Kidney epithelial cell (primary cell): Measurements from ENCODE around the genes XG, VCX3B and ANOS1.

DNA sequence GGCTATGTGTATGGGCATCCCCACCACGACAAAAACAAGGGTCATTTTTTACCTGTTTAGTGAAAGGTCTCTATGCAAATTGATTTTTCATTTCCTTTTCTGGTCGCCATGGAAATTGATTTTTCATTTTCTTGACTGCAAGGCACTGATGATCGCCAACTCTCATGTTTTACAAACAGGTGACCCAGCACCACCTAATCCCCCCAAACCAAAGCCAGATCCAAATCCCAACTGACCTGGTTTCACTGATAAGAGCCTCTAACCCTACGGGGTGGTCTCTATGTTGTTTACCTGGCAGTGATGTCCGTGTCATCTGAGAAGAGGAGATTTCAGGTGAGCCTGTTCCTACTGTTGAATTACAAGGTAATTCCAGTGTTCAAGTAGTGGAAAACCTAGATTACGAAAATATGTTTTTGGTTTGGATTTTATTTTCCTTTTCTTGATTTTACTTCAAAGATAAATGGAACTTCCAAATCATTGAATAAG, 75.4 kb upstream of the CD99 start:
- RAMPAGE, long total RNA = no peak
- RRBS = no CpG with 5 or more reads among the region's 6 CpGs

GRCh38 chrX:2691621-2692791, 911 bp downstream of the CD99 start:
- RAMPAGE, long total RNA = no peak
- RRBS = 3% methylated on average over 17 of the region's 55 CpGs

DNA sequence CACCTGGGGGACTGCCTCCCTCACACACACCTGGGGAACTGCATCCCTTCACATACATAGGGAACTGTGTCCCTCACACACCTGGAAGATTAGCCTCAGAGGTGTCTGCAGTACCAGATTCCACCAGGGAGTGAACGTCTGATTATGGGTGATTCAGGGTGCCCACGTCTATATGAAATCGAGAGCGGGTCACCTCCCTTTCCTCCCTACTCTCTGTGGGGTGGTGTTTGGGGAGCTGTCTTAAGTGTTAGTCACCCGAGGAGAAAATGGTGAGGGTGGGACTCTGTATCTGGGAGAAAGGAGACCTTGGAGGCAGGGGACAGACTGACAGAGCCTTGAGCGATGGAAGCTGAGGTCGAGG, 17.0 kb downstream of the CD99 start:
- RAMPAGE, long total RNA = no peak
- RRBS = no CpG with 5 or more reads among the region's 7 CpGs

DNA sequence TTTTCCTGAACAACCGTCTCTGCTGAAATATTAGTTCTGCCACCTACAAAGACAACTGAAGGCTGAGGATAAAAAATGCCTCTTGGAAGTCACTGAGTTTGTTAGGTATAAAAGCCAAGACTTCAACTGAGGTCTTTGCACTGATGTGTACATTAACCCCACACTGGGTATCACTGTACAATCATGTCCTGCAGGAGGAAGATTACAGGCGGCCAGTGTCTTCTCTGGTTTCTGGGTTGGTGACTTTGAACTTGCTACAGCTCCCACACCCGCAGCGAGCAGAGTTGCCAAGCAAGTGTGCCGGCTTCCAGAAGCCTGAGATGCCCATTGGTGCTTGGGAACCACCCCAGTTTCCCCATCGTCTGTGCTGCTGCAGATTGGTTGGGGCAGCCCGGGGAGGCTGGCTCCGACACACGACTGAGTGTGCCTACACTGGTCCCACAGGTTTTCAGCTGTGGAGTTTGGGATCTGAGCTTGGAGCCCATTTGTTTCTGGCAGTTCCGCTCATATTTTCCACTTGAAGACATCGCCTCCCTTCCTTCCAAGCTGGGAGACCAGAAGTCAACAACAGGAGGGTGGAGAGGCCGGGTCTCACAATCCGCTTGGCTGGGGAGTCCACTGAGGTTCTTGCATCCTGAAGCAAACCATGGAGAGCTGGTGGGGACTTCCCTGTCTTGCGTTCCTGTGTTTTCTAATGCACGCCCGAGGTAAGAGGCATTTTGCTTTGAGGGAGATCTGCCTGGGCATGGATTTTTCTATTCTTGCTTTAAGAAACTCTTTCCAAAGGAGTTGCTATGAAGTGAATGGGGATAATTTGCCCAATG, at the start of gene XG:
XG (plus strand) TSS at position 412 of the 824 bp plus-strand sequence.
- RAMPAGE, long total RNA = no peak
- RRBS = no CpG with 5 or more reads among the region's 16 CpGs

- RAMPAGE, long total RNA = no peak
- RRBS = no CpG with 5 or more reads among the region's 8 CpGs
Observed at GRCh38 chrX:3271788-3272370, 74.6 kb downstream of the MXRA5 start.

DNA sequence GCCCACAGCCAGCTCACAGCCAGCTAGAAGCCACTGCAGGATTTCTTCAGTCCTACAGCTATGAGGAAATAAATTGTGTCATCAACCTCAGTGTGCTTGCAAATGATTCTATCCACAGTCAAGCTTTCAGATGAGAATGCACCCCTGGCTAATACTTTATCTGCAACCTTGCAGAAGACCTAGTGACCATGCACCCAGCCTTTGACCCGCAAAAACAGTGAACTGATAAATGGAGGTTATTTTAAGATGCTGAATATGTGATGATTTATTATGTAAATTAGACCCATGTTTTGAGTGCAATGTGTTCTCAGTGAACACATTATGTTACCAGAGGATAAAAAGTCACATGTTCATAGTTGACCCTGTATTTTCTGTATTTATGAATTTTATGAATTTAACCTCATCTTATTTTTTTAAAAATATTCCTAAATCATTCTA, 1254.6 kb upstream of the PRKX start:
- RAMPAGE, long total RNA = no peak
- RRBS = no CpG with 5 or more reads among the region's 1 CpG

GRCh38 chrX:5052064-5052465, 1176.6 kb downstream of the NLGN4X start:
- RAMPAGE, long total RNA = no peak
- RRBS = no CpG with 5 or more reads among the region's 3 CpGs

DNA sequence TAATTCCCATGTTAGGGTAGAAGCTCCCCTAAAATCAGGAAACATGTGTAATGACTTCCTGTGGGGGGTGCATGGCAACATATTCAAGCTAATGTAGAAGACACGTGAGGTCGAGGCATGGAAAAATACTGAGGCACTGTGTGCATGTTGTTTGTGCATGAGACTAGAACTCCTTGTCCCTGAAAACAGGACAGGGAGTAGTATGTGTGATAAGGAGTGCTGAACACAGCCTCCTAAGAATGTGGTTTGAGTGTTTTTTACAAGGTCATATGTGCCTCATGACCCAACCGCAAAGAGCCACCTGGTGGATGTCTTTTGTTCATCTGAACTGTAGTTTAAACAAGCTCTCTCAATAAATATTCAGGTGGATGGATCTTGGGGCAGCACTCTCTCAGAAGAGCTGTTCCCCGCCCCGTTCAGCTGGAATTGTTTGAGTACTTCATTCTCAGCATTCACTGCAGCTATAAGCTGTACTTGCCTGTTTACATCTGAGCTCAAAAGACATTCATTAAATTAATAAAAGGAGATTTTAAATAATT, 226.6 kb downstream of the NLGN4X start:
- RAMPAGE, long total RNA = no peak
- RRBS = no CpG with 5 or more reads among the region's 5 CpGs

- RAMPAGE, long total RNA = no peak
- RRBS = no CpG with 5 or more reads among the region's 25 CpGs
Observed at GRCh38 chrX:6534266-6534708, 631 bp downstream of the VCX3A start.

- RAMPAGE, long total RNA = no peak
- RRBS = no CpG with 5 or more reads among the region's 6 CpGs
Observed at GRCh38 chrX:7110699-7111314, 36.7 kb upstream of the STS start.

DNA sequence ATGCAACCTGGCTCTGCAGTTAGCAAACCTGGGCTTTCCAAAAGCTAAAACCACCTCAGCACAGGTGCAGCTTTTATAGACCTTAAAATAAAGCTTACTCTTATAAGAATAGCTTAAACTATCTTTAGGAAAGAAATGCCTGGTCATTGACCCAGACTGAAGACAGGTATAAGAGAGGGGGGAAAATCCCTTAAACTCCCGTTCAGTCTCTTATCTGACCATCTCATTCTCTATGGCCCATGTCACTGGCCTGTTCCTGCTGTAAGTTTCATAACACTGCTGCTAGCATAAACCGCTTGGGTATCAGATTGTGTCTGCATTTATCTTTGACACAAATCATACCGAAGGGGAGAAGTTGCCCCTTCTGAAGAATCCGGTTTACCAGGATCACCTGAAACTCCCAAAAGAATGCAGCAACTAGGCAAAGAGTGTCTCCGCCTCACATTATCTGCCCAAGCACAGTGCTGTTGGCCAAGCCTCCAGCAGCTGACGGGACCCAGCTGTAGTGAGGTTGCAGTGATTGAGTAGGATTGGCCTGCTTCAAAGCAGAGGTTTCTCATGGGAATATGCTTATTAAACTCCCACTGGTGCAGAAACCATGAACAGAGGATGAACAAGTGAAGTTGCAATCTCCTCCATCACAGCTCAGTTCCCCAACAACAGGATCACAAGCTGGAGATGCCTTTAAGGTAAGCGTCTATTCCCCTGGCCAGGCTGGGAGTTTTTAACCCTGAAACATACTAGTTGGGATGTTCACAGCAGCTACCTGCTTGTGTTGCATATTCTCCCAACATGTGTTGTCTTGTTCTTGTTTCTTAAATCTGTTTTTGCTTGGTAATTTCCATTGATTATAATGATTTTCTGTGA, 71.3 kb upstream of the PUDP start:
- RAMPAGE, long total RNA = no peak
- RRBS = no CpG with 5 or more reads among the region's 7 CpGs

GRCh38 chrX:8170594-8170863, 538 bp downstream of the VCX2 start:
- RAMPAGE, long total RNA = no peak
- RRBS = no CpG with 5 or more reads among the region's 18 CpGs

DNA sequence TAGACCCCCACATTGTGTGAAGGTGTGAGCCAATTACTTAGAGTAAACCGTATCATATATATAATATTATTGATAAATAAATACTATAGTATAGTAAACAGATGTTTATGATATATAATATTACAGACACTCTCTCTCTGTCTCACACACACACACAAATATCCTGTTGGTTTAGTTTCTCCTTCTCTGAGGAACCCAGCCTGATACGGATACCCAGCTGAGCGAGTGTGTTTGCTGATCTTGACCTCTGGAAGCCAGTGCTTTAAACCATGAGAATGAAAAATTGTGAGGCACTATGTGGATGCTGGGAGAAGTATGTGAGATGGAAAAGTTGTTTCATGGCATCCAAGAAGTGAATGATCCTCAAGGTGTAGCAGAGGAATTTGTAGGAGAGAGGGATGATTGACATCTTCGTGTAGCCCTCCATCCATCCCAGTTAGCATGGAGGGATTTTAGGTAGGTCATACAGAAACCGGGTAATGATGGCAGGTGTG, at the start of gene VCX3B:
VCX3B (plus strand) TSS at position 296 of the 494 bp plus-strand sequence.
- RAMPAGE, long total RNA = no peak
- RRBS = no CpG with 5 or more reads among the region's 5 CpGs

DNA sequence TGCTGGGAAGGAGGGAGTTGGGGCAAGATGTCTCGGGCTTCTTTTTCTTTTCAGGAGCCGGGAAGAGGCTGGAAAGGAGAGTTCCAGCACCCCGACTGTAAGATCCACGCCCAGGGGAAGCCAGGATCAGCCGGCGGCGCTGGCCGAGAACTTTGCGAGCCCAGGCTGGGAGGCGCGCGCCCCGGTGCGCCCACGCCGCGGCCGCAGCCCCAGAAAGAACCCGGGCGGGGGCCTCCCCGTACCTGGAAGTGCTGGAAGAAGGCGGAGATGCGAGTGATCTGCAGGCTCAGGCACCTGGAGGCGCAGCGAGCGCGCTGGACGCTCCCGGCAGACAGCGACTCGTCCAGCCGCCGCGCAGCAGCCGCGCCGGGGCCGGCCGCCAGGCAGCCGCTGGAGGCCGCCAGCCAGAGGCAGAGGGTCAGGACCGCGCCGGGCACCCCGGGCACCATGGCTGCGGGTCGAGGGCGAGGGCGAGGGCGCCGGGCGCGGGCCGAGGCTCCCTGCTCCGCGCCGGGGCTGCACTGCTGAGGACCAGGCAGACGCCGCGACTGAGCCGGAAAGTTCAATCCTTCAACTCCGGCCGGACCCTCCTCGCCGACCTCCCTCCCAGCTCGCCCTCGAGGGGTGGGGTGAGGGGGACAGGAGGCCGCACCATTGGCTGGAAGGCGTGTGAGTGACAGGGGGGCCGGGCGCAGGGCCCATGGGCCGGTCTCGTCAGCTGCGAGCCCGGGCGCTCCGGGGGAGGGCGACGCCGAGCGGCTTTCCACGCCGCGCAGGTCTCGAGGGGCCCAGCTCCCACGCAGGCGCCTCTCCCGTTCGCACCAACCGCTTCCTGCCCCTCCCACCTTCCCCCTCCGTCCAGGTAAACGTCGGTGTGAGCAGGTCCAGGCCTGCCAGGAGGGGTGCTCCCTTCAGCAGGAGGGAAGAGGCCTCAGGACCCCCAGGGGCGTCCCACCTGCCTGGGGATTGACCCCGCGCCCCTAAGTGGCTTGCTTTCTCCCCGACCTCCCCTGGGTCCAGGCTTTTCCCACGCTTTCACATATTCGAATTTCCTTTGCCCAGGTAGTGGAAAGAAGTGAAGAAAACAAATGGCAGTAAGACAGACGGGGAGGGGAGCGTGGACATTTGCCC, at the start of gene ANOS1:
ANOS1 (minus strand) TSS at position 550 of the 1,131 bp plus-strand sequence.
- RAMPAGE, long total RNA = no peak
- RRBS = 1% methylated on average over 42 of the region's 101 CpGs

DNA sequence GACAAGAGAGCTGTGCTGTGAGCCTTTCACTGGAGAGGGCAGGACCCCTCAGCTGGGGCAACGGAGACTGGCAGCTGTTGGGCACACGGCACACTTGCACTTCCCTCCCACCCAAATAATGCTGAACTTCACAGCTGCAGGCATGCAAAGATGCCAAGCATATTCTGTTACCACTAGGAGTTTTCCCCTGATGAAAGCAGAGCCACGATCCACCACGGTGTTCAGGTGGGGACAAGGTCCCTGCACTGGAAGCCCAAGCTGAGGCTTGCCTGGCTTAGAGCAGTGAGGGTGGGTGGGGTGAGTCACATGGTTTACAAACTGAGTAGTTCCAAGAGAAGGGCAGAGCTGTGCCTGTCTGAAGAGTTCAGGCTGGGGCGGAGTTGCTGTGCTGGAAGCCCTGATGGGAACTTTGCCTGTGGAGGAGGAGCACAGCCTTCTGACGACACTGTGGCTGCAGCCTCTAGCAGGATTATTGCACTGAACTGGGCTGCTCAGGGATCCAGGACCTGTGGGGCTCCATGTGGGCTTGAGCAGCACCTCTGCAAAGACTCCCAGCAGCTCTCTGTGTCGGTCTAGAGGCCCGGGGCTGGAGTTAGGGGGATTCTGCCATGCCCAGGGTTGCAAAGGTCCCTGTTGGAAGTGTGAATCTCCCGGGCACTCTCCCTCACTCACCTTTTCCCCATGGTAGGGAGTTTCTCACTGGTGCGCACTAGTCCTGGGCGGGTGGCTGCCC, 45.4 kb downstream of the FAM9B start:
- RAMPAGE, long total RNA = no peak
- RRBS = 79% methylated on average over 2 of the region's 11 CpGs

DNA sequence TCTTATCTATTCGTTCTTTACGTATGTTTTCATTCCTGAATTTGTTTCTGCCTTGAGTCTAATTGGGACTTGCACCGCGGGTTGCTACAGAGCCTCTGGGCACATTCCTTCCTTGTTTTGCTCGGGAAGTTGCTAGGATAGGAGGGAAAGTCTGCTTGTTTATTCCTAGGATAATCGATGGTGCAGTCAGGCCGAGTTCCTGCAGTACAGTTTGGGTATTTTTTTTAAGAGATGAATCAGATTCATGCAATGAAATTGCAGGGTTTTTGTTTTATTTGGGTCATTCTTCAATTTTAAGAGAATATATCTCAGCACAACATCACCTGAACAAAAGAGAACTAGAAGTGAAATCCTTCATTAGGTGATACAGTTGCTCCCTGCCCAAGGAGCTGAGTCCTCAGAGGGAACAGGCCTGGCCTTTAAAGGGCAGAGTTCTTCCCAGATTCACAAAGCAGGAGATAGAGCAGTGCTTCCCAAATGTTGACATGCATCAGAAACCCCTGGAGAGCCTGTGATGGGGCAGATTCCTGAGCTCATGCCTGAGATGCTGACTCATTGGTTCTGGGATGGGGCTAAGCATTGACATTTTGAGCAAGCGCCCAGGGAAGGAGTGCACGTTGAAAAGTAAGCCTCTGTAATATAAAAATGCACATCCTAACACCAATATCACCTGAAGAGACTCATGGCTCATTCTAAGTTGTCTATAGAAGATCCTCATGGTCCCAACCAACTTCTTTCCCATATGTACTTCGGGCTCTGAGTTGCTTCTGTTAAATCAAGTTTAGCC, 115.0 kb upstream of the FAM9B start:
- RAMPAGE, long total RNA = no peak
- RRBS = no CpG with 5 or more reads among the region's 10 CpGs

GRCh38 chrX:9291536-9292169, 173.2 kb upstream of the TBL1X start:
- RAMPAGE, long total RNA = no peak
- RRBS = 3% methylated on average over 4 of the region's 25 CpGs

- RAMPAGE, long total RNA = no peak
- RRBS = no CpG with 5 or more reads among the region's 4 CpGs
Observed at GRCh38 chrX:9352239-9352751, 112.6 kb upstream of the TBL1X start.

GRCh38 chrX:9589516-9590167, 124.8 kb downstream of the TBL1X start:
- RAMPAGE, long total RNA = no peak
- RRBS = no CpG with 5 or more reads among the region's 12 CpGs

DNA sequence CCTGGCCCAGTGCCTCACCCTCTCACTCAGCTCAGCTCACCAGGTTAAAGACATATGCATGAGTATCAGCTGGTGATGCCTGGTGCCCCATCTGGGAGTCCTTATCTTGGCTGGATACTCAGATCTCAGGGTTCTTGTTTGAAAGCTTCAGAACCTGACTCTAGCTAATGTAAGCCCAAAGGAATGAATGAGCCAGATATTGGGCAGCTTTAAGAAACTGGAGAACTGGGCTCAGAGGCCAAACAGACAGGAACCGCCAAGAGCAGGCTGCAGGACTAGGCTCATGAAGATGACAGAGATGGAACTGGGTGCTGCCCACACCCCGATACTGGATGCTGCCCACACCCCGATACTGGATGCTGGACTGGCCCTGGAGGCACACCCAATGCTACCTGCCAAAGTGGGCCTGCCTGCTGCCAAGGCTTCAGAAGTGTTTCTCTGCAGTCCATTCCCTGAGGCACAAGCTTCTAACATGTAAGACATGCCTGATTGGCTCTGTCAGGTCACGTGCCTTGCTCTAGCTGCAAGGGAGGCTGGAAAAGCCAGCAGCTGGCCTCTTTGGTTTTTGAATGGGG, 43.0 kb downstream of the GPR143 start:
- RAMPAGE, long total RNA = no peak
- RRBS = no CpG with 5 or more reads among the region's 4 CpGs